PFSK-1 (cell line): ENCODE data around the gene NCOA1.

DNA sequence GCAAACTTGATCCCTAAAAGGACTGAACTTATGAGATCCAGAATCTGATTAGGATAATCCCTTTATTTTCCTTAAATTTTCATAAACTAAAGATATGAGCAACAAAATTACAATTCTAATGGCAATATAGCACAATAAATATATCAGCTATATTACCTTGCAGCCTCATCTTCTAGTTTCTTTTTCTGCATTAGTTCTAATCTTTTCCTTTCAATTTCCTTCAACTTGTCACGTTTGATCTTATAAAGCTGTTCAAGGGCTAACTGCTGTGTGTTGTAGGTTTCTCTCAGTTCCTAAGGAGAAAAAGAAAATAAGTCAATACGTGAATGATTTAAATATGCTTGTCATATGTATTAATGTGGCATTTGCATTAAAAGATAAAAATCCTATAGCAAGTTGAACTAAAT lies 84.8 kb downstream of the ITSN2 start:
- RRBS: no CpG with 5 or more reads among the region's 2 CpGs

GRCh38 chr2:24315403-24316090 lies 44.8 kb downstream of the ITSN2 start:
- RRBS: no CpG with 5 or more reads among the region's 6 CpGs

DNA sequence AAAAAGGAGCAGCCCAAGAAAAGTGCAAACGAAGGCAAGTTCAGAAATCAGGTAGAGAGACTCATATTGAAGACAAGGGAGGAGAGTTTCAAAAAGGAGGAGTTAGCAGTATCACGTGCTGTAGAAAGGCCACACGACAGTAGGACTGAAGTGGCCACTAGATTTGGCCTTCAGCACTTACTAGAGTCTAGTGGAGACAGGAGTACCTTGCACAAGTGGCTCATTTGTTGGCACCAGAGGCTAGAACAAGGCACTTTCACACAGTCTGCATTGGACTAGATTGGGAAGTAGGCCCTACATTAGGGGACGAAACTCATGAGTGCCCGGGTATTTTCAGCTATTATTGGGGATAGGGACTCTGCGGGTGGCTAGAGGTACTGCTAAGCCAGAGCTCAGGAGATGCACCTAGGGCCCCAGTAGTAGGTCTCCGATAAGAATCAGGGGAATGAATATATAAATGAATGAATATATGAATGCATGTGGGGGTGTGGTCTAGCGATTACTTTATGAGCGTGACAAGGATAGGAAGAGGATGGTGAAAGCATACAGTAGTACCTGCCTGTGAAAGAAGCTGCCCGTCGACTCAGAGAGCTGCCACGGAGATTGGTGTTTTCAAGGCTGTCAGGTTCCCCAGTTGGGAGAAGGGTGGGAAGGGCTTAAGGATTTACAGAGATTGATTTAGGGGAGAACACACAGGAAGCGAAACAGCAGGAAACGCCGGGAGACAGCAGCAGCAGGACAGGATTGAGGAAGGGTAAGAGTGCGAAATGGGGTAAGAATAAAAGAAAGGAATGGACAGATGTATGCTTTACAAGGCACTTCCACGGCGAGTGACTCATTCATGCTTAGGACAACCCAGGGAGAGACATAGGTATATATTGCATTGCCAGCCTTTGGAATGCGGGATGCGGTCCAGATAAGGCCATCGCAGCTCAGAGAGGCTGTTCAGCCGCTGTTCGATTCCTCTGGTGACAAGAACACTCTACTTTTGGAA lies 1.3 kb upstream of the NCOA1 start:
- RRBS: no CpG with 5 or more reads among the region's 23 CpGs

DNA sequence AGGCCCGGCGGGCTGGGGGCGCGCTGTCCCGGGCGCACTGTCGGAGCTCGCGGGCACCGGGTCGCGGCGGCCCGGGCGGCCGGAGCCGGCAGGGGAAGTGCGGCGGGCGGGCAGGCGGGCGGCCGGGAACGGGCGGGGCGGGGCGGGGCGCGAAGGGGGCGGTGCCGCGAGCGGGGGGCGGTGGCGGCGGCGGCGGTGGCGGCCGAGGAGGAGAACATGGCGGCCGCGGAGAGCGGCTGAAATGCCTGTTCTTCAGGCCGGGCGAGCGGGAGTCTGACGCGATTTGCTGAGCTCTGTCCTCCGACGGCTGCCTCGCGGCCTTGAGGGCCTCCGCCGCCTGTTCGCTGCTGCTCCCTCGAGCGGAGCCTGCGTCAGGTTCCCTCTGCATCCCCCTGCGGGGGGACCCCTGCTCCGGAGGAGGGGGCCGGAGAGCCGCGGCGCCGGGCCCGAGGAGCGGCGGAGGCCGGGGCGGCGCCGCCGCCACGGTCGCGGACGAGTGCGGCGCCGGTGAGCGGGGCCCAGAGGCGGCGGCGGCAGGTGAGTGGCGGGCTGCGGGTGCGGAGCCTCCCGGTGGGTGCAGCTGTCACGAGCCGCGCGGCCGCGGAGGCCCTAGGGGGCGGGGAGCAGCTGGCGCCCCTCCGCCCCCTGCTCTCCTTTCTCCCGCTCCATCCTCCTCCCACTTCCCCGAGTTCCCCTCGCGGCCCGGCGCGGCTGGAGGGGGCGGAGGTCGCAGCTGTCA lies at the start of gene NCOA1:
Gene NCOA1 (plus strand): TSS at position 189 of the 739 bp plus-strand sequence.
- RRBS: under 1% methylated on average over 32 of the region's 107 CpGs

GRCh38 chr2:24677702-24678041 lies 115.5 kb downstream of the PTRHD1 start:
- RRBS: no CpG with 5 or more reads among the region's 2 CpGs

GRCh38 chr2:24720309-24720855 lies 72.8 kb downstream of the PTRHD1 start:
- RRBS: no CpG with 5 or more reads among the region's 4 CpGs

DNA sequence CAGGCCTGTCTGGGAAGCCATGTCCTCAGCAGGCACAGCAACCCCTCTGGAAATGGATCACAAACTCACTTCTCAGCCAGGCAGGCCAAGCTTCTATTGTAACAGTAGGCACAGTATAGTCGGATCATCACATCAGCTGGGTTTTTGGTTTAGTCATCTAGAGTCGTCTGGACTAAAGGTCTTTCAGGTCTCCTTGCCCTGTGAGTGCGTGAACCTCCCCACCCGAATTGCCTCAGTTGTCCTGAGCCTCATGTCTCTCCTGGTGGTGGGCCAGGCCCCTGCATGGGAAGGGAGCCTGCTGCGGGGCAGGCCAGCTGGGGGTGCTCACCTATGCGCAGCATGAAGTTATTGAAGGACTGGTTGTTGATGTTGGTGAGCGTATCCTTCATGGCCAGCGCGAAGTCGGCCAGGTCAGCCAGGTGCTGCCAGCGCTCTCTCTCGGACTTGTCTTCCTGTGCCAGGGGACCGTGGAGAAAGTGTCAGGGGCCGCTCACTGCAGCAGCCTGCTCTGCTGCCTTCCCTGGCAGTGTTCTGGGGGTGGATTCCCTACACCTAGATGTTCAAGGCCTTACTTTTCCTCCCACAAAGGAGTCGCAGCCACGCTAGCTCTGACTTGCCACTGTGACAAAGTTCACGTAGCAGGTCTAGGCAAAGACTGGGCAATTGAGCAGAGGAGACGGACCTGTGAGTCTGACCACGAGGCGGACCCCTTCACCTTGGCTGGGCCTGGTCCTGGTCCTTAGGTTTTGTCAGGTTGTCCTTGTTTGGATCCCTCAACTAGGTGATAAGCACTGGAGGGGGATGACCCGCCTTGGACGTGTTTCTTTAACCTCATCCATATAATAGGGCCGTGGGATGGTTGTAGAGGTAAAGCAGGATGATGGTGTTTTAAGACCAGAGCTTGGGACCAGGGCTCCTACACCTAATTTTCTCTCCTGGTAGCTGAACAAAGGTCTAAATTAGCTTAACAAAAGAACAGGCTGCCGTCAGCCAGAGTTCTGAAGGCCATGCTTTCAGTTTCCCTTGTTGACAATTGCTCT lies 28.3 kb downstream of the CENPO start:
- RRBS: no CpG with 5 or more reads among the region's 24 CpGs

DNA sequence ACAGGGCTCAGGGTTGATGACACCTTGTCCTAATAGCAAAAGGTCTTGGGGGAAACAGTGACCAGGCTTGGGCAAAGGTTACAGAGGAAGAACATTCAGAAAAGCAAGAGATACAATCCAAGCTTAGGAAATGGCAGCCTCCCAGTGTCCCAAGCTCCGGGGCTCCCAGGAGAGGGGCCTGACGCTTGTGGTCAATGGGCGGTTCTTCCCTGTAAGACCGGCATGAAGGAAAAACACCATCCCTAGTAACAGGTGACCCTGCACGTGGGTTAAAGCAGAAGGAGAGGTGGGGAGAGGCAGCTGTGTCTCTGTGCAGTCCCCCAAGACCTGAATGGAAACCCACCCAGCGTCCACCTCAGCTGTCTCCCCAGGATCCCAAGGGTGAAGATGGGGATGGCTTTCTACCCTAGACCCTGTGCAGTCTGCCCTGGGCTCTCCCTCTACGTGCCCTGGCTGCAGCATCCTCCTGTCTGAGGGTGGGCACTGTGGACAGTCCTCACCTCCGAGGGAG lies 60.5 kb downstream of the ADCY3 start:
- RRBS: 96% methylated on average over 4 of the region's 8 CpGs

DNA sequence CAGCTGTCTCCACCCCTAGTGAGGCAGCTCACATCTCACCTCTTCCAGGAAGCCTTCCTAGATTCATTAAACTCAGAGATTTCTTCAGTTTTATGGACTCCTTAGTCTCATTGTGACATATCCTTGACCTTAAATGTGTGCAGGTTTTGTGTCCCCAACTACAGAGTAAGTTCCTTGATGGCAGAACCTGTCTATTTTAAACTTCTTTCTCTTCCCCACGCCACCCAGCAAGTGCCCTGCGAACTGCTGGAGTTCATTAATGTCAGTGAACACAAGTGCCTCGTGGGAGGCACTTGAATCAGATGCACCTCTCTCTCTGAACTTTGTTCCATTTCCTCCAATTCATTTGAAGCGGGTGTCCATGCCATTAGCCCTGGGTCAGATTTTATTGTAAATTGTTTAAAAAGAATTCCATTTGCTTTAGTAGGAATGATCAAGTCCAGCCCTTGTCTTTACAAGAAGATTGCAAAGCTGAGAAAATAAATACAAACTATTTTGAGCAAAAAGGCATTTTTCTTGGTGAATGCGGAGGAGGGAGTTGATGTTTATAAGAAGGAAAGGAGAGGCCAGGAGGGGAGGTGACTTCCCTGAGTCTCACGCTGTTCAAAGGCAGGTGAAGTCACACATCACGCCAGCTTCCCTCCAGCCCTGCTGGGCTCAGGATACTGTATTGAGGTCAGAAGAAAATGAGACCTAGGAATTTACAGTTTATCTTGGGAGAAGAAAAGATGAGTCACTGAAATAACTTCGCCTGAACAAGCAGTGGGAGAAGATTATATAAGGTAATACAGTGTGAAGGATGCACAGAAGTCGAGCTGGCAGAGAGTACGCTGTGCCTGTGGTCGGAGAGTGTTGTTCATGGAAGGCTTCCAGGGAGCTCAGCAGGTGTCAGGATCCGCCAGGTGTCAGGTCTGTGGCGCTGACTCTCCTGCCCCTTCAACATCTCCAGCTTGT lies 36.3 kb downstream of the EFR3B start:
- RRBS: no CpG with 5 or more reads among the region's 13 CpGs

DNA sequence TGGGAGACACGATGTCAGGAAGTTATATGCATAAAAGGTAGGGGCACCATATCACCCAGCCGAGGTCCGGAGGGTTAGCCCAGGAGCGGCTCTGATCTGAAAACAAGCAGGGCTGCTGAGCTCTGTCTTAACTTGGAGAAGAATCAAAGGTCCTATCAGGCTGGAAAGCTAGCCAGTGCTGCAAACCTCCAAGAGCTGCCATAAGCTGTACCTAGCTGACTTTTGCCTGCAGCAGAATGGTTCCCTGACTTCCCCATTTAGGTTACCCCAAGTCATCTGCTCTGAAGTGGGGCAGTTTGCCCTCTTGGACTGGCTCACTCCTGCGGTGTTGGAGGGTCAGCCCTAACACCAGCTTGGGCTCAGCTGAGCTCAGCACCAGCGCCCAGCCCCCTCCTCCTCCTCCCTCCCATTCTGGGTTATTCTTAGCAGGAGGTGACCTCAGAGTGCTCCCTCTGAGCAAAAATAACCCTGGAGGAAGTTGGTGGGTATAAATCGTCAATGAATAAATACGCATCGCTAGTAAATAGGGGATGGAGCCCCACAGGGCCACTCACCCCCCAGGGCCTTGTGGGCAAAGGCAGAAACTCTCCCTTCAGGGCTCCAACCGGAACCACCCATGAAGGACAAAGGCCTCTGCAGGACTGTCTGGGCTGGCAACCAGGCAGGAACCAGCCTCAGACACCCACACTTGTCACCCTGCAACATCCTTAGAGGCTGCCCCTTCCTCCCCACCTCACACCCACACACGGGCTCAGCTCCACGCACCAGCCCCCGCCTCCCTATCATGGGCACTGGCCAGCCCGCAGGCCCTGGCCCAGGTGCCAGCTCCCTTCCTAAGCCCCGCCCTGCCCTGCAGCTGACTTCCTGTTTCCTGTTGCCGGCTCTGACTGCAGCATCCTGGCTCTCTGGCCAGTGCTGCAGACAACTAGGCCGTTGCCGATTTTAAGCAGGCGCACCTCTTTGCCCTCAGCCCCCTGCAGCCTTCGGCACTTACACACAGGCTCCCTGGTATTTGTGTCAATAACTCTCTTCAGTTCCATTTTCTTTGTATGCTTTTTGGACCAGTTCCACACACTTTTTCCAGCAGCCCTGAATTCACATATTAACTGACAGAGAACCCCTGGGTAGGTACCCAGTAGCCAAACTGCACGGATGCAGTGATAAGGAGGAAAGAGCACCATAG lies 46.8 kb downstream of the DNMT3A start:
- RRBS: no CpG with 5 or more reads among the region's 21 CpGs

DNA sequence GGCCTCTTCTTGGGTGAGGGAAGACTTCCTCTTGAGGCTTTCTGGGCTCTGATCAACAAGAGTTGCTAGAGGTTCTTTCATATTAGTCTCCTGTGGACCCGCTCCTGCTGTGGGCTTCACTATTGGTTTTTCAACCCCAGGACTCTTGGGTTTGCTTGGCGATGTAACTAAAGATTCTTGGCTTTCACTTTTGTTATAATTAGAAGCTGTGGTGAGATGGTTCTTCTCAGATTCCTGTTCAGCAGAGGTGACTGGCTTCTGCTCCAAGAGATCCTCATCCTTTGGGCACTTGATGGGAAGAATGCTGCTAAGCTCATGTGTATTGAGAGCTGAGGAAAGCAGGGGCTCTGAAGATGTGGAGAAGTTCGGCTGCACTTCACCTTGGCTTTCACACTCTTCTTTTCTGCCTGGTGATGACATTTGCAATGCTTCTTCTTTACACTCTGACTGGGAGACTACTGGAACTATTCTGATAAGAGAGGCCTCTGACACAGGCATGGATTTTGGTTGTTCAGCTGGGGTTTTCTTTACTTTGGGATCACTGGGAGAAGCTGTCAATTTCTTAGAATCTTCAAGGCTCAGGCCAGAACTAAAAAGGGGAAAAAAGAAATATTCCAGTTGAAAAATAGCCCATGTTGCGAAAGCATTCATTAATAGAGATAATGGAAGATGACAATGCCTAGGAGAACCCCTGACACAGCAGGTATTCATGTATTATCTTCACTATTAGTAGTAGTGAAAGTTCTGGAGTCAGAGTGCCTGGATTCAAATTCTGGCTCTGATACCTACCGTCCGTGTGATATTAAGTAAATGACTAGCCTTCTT lies 76.7 kb upstream of the DTNB start:
- RRBS: no CpG with 5 or more reads among the region's 6 CpGs

- RRBS: no CpG with 5 or more reads among the region's 2 CpGs
These were observed 66.0 kb downstream of the RAB10 start for GRCh38 chr2:26099835-26100361.

DNA sequence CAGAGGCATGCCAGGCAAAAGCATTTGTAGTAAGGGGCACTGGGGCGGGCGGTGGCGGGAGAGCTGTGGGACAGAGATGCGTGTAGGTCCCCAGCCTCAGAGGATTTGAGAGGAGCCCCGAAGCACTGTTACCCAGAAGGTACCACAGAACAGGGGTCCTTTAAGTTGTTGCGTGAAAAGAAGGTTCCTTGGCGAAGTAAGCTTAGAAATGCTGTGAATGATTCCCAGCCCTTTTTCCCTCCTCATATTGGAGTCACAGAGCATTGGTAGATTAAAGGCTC lies 12.5 kb downstream of the GAREM2 start:
- RRBS: no CpG with 5 or more reads among the region's 7 CpGs

GRCh38 chr2:26193380-26193959 lies 20.6 kb downstream of the GAREM2 start:
- RRBS: no CpG with 5 or more reads among the region's 9 CpGs

DNA sequence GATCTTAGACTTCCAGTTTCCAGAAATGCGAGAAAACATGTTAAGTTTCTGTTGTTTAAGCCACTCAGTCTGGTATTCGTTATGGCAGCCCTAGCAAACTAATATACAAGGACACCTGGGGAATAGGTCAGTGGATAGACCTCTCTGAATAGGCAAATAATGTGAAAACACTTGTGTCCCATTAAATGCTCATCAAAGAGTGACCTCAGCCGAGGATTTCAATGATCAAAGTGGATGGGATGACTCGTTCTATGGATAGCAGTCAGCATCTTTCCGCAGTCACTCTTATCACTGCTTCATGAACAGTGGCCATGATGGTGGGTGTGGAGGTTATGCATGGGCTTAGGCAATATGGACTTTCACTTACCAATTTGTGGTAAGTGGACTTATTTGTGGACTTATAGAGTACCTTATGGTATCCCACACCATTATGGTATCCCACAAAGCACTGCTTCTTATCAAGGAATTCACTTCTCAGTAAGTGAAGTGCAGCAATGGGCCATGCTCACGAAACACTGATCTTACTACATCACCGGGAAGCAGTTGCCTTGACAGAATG lies 22.1 kb downstream of the HADHA start:
- RRBS: no CpG with 5 or more reads among the region's 7 CpGs

- RRBS: no CpG with 5 or more reads among the region's 24 CpGs
These were observed 47.0 kb upstream of the SELENOI start for GRCh38 chr2:26298835-26299365.

- RRBS: no CpG with 5 or more reads among the region's 9 CpGs
These were observed 9.0 kb upstream of the ADGRF3 start for GRCh38 chr2:26355436-26356074.

DNA sequence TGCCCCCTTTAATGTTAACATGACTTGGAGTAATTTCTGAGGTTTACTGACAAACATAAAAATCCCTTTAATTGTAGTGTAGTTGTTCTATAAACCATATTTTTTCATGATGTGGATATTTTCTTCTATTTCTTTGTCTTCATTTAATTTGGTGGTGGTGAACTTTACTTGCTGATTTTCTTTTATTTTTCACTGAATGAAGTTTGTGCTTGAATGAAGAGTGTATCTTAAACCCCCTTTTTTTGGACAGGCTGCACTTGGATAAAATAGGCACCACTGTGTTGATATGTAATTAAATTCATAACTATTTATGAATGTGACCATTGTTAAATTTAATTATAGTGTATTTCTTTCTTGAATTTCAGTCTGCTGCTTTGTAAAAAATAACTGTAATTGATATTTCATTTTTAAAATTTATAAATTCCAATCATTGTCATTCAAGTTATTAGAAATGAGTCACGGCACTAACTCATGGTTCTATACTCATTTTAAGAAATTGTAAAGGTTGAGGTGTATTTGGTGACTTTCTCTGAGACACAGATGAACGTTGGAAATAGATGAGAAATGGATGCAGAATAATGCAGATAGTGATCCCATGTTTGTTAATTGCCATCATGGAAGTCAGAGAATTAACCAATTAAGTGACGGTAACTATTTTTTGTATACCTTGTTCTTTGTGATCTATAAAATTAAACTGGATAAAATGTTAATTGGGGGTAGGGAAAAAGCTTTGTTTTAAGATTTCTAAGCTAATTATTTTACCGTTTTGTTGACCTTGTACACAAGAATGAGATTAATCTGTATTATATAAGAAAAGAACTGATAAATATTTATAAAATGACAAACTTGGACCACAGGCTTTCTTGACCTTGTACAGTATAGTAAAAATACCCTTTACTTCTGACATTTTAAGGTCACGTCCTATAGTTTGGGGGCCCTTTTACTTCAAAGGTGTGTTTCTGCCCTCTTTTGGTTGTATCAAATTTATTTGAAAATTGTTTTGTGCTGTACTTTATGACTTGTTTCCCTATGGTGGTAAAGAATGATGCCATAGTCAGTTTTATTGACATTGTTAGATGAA lies 11.2 kb upstream of the DRC1 start:
- RRBS: no CpG with 5 or more reads among the region's 5 CpGs